Mucosa of descending colon (tissue), 1 donor: ENCODE measurements around a stretch of chr11.

DNA sequence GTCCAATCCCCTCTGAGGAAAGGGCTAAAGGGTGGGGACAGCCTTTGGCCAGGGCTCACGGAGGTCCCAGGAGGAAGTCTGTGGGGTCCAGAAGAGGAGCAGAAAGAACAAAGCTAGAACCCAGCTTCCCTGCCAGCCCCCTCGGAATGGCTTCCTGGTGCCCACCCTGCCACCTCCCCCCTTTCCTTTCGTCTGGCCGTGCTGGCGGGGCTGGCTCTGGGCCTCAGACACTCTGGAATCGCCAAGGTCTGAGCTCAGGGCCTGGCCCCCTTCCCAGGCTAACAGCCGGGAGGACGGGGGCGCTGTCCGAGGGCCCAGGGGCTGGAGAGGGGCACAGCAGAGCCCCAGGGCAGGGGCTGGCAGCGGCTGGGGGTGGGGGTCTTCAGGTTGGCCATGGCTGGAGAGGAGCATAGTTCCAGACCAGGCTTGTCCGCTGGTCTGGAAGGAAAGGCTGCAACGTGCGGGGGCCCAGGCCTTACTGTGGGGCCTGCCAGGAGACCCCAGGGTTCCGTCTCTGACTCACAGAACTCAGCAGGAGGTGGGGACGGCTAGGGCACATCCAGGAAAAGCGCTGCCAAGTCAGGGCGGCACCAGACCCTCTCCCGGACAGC lies 769 bp upstream of the LTBP3 start:
- PRO-cap: no peak

- PRO-cap: no peak
These were observed 3.9 kb downstream of the EHBP1L1 start for GRCh38 chr11:65579333-65580504.

- PRO-cap: no peak
These were observed 5.0 kb downstream of the PCNX3 start for GRCh38 chr11:65620474-65621116.

DNA sequence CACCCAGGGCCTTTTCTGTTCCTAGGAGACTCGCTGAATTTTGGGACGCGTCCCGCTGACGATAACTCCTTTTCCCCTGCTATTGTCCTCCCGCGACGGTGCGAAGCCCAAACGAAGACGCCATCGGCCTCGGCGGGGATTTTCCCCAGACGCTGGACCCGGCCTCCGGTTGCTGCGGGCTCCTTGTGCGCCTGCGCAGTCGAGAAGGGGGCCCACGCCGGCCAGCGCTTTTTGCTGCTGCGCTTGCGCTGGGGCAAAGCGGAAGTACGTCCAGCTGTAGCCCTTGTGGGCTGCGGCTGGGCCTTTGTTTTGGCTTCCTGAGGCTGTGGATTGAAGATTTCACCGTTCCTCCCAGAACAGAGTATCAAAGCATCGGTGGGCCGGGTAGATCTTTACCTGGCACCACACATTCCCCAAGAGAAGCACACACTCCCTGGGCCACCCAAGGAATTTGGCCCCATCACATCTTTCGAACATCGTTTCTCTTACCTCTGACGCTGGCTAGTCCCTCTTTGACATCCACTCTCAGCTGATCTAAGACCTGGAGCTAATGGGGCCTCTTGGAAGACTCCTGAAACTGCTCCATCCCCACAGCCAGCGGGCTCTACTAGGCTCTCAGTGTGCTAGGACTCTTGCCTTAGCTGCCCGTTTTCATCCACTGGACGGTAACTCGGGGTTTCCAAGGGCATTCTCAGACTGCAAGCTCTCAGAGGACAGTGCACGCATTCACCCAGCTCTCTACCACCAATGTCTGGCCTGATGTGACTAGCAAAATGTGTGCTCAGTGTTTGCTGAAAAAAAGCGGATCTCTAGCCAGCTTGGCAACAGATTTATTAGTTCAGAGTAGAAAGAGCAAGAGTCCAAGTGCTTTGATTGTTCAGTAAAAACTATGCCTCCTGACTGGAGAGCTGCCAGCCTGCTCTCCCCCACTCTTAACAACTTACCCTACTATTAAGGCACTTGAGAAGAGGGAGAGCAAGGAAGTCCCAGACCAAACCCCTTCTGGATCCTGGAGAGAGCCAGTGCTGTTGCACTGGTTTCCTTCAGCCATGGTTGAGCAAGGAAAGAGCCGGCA lies 9.6 kb downstream of the RELA start:
- PRO-cap: bidirectional peak, plus-strand start at position 267 of the sequence, minus-strand start at position 171 of the sequence; bidirectional peak, plus-strand start at position 994 of the sequence, minus-strand start at position 753 of the sequence

DNA sequence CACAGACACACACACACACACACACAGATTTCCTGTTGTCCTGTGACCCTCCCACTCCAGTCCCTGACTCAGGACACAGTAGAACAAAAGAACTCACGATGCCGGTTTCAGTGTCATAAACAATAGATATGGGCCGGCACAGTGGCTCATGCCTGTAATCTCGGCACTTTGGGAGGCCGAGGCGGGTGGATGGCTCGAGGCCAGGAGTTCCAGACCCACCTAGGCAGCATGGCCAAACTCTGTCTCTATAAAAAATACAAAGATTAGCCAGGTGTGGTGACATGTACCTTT lies 13.8 kb upstream of the KAT5 start:
- PRO-cap: no peak

DNA sequence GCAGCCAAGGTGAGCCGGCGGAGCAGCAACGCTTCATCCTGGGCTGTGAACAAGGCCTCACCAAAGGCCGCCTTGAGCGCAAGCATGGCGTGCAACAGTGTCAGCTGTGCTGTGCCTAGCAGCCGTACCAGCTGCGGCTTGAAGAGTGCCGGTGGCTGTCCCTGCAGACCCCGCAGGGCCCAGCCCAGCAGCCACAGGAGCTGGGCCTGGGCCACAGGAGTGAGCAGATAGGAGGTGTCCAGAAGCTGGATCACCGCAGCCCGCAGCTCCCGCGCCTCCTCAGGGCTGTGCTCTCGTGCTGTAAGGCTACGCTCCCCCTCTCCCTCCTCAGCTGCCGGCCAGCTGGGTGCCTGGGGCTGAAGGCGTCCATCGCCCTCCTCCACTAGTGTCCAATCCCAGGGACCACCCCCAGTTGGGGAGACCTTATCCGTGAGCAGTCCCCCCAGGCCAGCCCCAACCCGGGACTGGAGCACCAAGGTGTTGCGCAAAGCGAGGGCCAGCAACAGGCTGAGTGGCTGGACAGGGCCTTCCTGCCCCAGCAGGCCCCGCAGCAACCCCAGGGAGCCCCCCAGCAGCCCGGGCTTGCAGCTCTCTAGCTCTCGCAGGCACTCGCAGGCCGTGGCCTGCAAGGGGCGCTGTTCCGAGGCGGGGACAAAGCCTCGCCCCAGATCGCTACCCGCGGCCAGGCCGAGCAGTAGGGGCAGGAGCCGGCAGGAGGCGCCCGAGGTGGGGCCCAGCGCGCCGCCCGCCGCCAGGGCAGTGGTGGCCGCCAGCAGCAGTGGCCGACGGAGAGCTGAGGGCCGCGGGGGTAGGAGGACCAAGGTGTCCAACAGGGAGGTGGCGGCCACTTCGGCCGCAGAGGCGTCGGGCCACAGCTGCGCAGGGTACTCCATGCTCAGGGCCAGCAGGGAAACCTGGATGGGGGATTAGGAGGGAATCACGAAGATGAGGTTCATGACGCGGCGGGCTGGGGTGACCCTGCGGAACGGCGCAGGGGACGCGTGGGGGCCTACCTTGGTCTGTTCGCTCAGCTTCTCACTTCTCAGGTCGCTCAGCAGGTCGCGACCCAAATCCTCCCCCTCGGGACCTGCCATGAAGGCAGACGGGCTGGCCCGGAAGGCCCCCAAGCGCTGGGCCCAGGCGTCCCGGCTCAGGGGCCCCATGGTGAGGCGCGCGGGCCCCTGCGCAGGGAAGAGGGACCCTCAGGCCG lies 942 bp downstream of the AP5B1 start:
- PRO-cap: unidirectional peak, plus-strand start at position 782 of the sequence

DNA sequence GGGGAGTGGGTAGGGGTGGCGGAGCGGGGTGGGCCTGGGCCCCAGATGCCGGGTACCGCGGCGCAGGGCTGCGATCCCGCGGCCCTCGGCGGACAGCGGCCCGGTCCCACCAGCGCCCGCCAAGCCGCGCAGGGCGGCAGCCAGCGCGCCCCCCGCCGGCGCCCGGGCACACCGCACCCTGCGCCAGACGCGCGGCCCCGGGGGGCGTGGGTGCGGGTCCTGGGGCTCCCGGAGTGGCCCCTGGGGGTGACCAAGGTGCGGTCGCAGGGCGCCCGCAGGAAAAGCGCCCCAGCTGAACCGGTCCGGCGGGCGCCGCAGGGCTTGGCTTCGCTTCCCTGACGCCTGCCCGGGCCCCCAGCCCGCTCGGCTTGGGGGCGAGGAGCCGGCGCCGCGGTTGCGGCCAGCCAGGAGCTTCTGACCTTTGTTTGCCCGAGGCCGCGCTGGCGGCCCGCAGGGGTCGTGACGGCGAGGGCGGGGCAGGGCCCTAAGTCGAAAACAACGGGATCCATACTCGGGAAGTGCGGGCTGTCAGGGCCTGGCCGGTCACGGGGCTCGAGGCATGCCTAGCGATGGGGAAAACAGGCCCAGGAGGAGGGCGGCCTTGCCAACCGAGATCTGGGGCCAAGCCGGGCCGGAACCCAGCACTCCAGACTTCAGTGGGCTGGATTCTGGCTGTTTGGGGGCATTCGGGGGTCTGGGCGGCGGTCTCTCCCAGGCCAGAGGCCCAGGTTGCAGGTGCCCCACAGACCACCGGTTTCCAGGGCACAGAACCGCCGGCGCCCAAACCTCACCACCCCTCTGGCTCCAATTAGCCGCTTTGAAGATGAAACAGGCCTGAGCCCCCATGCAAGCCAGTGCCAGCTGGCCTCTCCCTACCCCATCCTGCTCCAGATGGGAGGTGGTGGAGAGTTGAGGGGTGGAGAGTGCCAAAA lies 647 bp upstream of the AP5B1 start:
- PRO-cap: unidirectional peak, minus-strand start at position 142 of the sequence

DNA sequence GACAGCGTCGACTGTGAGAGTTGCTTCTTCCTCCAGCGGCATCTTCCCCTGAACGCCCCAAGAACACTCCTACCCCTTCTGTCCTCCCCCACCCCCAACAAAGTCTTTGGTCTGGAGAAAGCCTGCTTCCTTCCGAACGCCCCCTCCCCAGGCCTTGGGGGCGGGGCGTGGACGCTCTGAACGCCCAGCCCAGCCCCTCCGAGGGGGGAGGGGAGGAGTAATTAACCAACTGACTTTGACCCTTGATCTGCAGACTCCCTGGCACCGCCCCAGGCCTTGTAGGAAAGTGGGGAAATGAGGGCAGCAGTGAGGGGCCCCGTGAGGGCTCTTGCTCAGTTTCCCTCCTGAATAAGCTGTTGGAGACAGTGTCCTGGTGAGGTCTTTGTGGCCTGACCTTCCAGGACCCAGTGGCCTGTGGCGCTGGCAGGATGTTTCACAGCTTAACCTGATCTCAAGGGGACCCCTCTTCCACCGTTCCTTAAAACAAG lies 1.5 kb downstream of the OVOL1 start:
- PRO-cap: bidirectional peak, plus-strand start at position 281 of the sequence, minus-strand start at position 156 of the sequence

DNA sequence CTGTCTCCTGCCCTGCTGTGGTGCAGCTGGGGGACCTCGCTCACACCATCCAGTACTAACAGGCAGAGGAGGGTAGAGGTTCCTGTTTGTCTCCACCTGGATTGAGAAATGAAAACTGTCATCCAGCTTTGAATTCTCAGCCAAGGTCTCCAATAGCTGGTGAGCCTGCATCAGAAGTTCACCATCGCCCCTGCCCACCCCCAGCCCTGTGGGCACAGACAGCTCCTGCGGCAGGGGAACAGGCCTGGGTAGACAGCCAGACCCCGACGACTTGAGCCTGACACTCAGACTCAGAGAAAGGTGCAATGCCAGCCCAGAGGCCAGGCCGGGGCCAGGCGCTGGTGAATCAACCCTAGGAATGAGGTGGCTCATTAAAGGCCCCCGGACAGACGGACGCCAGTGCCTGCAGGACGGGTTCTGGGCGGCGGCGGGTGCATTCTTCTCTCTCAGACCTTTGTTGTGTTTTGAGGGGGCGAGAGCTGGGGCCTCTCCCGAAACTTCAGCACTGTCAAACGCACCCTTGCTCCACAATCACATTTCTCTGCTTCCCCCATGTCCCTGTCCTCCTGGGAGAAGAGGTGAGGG lies 5.5 kb downstream of the OVOL1 start:
- PRO-cap: bidirectional peak, plus-strand start at position 399 of the sequence, minus-strand start at position 360 of the sequence

- PRO-cap: no peak
These were observed 6.9 kb downstream of the CFL1 start for GRCh38 chr11:65851038-65851580.

GRCh38 chr11:65856574-65857546 lies 1.1 kb downstream of the CFL1 start:
- PRO-cap: bidirectional peak, plus-strand start at chr11:65857101, minus-strand start at chr11:65857013; bidirectional peak, plus-strand start at chr11:65857359, minus-strand start at chr11:65857202

GRCh38 chr11:65858886-65859891 lies 1.0 kb upstream of the MUS81 start:
- PRO-cap: bidirectional peak, plus-strand start at chr11:65859091, minus-strand start at chr11:65859097; bidirectional peak, plus-strand start at chr11:65859699, minus-strand start at chr11:65859455

GRCh38 chr11:65863239-65864053 lies 3.2 kb downstream of the MUS81 start:
- PRO-cap: no peak

DNA sequence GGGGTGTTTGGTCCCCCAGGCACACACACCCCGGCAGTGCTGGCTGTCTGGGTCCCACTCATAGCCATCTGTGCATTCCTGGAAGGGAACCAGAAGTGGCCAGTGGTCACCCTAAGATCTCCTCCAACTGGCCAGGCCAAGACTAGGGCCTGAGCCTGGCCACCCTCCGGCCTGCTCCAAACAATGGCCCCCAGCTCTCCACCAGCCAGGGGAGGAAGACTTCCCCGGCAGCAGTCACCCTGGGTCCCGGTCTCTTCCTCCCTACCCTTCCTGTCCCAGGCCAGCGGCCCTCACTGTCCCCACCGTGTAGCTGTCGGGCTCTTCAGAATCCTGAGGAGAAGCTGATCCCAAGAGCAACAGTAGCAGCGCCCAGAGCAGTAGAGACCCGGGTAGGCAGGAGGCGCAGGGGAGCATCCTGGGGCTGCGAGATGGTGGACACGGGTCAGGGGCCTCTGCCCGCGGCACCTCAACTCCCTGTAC lies 619 bp downstream of the EFEMP2 start:
- PRO-cap: no peak

- PRO-cap: bidirectional peak, plus-strand start at chr11:65873699, minus-strand start at chr11:65873605
These were observed 1.0 kb upstream of the EFEMP2 start for GRCh38 chr11:65873309-65874294.

- PRO-cap: unidirectional peak, minus-strand start at chr11:65891823; unidirectional peak, minus-strand start at chr11:65891881
These were observed 1.4 kb downstream of the CCDC85B start for GRCh38 chr11:65891615-65892454.

GRCh38 chr11:65920341-65920807 lies 1.1 kb downstream of the DRAP1 start:
- PRO-cap: no peak

DNA sequence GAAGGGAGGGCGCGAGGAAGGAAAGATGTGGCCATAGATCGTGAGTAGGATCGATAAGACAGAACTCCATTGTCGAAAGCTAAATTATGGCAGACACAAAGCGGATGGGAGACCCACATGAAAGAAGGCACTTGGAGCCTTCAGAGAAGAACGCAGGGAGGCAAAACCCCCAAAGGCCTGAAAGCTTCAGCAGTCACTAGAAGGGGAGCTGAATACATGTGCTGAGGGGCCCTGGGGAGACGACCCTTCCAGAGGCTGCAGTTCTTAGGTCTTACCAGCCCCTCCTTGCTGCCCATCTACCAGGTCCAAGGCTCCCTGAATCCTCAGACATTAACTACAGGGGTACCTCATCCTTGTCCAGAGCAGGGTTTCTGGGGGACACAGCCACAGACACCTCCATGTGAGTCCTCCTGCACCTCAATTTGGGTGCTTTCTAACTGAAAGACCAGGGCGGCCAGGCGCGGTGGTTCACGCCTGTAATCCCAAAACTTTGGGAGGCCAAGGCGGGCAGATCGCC lies 13.8 kb downstream of the EIF1AD start:
- PRO-cap: no peak

DNA sequence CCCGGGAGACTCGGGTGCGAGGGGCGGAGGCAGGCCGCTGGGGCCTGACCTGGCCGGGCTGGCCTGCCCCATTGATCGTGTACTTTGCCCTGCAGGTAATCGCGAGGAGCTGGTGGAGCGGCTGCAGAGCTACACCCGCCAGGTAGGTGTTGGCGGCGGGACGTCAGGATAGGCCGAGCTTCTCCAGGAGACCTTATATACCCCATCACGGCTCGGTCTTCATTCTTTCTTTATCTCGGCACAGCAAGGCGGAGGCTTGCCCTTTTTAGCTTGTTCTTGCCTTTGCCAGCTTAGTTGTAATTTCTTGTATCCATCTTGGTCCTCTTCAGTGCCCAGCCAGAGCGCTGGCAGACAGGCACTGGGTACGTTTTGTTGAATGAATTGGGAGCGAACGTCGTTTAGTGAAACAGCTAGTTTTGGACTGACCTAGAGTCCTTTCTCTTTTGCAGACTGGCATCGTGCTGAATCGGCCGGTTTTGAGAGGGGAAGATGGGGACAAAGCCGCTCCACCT lies 470 bp downstream of the SF3B2 start:
- PRO-cap: bidirectional peak, plus-strand start at position 141 of the sequence, minus-strand start at position 81 of the sequence

- PRO-cap: no peak
These were observed 41.9 kb downstream of the PACS1 start for GRCh38 chr11:66111978-66112318.